Liver (tissue), 9 donors: ENCODE results near the genes CMTM8 and DYNC1LI1.

DNA sequence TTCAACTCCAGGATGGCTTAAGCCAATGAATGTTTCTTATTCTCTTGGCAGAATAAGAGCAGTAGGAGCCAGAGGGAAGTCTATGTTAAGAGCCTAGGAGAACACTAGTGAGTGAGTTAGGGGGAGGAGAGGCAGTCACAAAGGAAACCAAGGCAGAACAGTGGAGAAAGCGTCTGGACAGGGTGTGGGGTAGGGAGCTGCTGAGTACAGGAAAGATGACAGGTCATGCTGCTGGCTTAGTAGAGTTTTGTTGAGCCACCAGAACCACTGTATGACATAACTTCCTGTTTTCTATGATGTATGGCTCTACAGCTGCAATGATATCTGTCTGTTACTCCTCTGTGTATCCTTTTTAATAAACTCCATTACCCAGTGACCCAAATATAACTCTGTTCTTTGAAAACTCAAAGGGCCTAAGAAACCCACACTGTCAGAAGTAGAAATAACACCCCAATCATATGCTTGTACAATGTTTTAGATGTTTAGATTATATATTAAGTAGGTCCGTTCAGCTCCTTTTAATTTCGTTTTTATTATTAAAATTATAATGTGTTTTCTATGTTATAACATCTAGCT, 10.5 kb upstream of the STT3B start:
- PRO-cap, 5 experiments, result no peak in any of the 5 experiments
- RAMPAGE, long total RNA, 2 experiments, result no peak in any of the 2 experiments
- RRBS, result no CpG with 5 or more reads among the region's 3 CpGs

DNA sequence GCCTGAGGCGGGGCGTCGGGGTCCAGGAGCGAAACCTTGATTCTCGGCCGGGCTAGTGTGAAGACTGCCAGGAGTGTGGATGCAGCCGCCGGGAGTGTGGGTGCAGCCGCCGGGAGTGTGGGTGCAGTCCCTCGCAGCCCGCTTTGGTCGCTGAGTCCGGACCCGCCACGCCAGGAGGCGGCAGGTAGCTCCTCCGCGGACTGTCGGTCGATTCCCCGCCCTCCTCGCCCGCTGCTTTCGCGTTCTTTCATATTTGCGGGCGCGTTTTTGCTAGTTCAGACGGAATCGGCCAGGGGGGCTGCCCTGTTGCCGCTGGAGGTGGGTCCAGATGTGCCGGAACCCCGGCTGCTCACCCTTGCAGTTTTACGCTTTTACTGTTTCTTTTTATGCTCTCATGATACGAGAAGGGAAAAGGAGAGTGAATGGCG, 792 bp downstream of the STT3B start:
- PRO-cap, 5 experiments, result peak in 3 of 5 experiments; most common plus-strand start position 278 of the sequence (in 3); most common minus-strand start position 201 of the sequence (in 1)
- RAMPAGE, long total RNA, 2 experiments, result no peak in any of the 2 experiments
- RRBS, result under 1% methylated on average over 11 of the region's 37 CpGs

DNA sequence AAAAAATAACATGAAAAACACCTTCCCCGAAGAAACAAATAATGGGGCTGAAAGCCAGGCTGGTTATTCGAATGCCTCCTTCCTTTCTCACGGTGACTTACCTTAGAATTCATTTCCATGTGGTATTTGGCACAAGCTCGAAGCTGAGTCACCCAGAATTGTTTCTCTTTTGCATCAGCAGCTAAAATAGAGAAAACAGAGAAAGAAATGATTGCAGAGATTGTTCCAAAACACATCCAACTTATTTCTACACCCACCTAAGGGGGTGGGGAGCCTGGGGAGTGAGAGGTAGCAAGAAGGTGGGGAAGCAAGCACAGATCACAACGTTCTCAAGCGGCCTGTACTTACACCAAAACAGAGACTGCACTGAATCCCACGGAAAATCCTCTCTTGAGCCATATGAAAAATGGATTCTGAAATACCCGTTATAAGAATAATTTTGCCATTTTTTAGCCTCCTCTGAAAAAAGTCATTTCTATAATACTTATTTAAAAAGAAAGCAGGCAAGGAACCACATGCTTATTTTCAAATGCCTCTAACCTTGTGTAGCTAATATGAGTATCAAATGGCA, 104.6 kb downstream of the OSBPL10 start:
- PRO-cap, 5 experiments, result no peak in any of the 5 experiments
- RAMPAGE, long total RNA, 2 experiments, result no peak in any of the 2 experiments
- RRBS, result no CpG with 5 or more reads among the region's 8 CpGs

DNA sequence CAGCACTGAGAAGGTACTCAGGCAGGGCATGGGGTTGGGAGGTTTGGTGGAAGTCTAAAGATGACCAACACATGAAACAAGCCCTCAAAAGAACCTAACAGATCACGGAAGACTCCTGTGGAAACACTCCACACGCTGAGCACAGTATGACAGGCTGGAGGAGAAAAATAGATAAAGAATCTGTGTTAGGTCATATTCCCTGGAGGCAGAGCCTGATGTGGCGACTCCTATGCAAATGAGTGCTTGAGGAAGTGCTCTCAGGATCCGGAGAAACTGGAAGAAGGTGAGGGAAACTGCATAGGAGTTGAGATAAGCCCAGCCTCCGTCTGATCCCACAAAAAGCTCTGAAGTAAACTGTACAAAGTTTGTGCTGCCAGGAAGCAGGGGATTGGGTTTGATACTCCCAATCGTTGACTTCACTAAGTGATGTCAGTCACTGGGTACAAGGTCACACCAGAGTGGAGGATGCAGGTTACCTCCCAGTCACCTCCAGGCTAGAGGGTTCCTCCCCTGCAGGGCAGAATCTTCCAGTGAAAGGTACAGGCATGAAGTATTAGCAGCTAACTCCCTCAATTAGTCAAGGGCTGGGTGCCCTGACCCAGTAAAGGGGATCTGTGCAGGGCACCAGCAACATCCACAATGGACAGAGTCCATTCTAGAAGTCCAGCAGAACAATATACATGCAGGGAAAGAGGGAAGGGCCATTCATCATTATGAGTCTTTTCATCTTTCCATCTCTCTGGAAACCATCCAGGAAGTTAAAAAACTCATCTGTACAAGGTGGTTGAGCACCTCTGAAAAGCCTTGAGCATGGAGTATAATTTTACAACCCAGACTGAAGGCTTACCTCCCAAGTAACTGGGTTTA, 33.3 kb downstream of the OSBPL10 start:
- PRO-cap, 5 experiments, result no peak in any of the 5 experiments
- RAMPAGE, long total RNA, 2 experiments, result no peak in any of the 2 experiments
- RRBS, result no CpG with 5 or more reads among the region's 6 CpGs

DNA sequence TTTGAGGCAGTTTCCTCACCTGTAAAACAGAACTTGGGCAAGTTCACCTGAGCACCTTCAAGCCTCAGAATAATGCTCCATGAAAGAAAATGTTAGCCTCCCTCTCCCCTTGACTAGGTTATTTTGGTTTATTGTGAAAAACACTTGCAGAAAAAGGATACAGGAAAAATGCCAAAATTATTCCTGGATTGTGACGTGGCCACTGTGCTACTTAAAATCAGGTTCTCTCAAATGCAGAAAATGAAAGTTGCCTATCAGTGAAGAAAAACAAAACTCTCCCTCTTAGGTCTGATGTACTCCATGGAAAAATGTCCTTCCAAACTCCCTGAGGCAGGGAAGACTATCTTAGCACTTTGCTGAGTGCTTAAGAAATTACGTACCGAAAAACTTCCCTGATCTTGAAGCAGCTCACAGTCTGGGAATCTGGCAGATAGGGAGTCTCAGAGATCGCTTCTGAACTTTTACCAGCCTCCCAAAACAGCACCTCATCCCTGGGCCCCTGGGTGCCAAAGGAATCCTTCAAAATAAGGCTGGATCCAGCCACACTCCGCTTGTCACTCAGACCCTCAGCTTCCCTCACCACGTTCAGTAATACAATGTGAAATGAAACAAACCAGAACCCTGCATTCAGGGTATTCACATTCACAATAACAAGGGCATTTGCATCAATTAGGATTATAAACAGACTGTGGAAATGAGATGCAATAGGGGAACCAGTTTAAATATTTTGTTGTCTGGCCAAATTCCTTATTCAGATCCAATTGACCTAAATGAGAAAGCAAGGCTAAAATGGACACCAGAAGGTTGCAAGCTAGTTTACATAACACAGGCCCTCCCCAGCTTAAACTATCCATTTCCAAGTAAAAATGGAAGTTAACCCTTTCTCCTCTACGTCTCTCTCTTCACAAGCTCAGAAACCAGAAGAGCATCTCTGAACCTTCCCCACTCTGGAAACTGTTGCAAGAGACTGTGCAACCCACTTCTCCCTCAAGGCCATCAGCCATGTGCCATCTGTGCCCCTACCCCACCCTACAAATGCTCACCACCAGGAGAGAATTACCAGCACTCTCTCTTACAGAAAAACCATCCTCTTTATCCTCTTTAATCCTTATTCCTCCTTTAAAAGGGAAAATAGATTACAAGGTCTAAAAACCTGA, 20.9 kb downstream of the OSBPL10 start:
- PRO-cap, 5 experiments, result peak in 1 of 5 experiments; most common plus-strand start position 243 of the sequence (in 1)
- RAMPAGE, long total RNA, 2 experiments, result no peak in any of the 2 experiments
- RRBS, result no CpG with 5 or more reads among the region's 7 CpGs

DNA sequence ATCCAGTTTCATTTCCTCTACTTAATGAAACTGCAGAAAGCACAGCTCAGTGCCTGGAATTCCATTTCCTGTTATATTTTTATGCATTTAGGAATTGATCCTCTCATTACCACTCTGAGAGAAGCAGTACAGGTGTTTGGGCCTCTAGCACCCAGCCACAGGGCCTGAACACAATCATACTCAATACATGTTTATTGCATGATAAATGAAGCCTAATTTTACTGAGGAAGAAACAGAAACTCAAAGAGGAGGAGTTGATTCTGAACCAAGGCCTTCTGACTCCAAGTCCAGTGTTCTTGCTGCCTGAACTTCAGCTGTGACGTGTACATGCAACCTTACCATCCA, 4.5 kb downstream of the ZNF860 start:
- PRO-cap, 5 experiments, result no peak in any of the 5 experiments
- RAMPAGE, long total RNA, 2 experiments, result no peak in any of the 2 experiments
- RRBS, result no CpG with 5 or more reads among the region's 1 CpG

- PRO-cap, 5 experiments, result peak in 5 of 5 experiments; most common plus-strand start chr3:32238720 (in 5); most common minus-strand start chr3:32238575 (in 3)
- RAMPAGE, long total RNA, 2 experiments, result start-site peak on the minus strand in 1 of 2 experiments, at chr3:32238539-32238565 at its widest, 28 reads per replicate
- RRBS, result 1% methylated on average over 27 of the region's 92 CpGs
Measured at GRCh38 chr3:32238428-32239211, at the start of gene CMTM8. Gene CMTM8, plus strand, starts transcription at chr3:32238680.

DNA sequence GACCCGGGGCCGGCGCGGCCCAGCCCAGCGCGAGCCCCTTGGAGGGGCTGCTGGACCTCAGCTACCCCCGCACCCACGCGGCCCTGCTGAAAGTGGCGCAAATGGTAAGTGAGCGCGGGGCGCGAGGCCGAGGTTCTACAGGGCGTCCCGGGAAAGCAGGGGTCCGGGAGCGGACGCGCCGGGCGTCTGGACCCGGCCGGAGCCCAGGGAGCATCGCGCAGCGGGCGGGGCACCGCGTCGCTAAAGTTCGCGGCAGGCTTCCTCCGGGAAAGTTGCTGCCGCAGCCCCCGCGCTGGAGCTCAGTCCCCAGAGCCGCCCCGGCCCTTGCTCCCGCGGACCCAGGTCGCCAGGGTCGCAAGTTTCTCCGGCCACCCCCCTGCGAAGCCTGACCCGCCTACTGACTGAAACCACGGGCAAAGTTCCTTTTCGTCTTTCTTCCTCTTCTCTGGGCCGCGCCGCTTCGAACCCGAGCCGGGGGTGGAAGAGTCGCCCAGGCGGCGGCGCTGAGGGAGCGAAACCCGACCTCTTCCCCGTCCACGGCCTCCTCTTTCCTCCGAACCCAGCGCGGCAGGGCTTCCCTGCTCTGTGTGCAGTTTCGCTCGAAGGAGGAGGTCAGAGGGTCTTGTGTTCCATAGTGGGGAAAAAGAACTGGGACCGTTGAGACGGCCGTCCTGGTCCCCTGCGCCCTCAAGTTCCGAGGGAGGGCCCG, 463 bp downstream of the CMTM7 start:
- PRO-cap, 5 experiments, result peak in 1 of 5 experiments; most common plus-strand start position 429 of the sequence (in 1); most common minus-strand start position 399 of the sequence (in 1)
- RAMPAGE, long total RNA, 2 experiments, result no peak in any of the 2 experiments
- RRBS, result 3% methylated on average over 30 of the region's 74 CpGs

DNA sequence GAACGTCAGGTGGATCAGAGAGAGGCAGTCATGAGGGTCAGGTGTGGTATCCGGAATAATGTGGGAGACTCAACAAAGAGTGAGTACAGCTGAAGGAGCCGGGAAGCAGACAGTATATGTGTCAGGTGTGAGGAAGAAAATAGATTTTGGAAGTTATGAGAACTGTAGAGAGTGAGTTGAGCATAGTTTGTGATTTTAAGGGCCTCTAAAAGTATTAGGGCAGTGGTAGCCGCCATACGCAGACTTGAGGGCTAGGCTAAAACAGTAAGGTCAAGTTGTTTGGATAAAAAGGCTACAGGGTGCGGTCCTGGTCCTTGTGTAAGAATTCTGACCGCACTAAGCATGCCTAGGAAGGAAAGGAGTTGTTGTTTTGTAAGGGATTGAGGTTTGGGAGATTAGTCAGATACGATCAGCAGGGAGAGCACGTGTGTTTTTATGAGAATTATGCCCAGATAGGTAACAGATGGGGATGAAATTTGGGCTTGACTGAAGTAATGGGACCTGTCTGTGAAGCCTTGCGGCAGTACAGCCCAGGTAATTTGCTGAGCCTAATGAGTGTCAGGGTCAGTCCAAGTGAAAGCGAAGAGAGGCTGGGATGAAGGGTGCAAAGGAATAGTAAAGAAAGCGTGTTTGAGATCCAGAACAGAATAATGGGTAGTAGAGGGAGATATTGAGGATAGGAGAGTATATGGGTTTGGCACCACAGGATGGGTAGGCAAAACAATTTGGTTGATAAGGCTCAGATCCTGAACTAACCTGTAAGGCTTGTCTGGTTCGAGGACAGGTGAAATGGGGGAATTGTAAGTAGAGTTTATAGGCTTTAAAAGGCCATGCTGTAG, 39.2 kb downstream of the CMTM6 start:
- PRO-cap, 5 experiments, result no peak in any of the 5 experiments
- RAMPAGE, long total RNA, 2 experiments, result no peak in any of the 2 experiments
- RRBS, result no CpG with 5 or more reads among the region's 13 CpGs

GRCh38 chr3:32484306-32485034, 18.2 kb downstream of the CMTM6 start:
- PRO-cap, 5 experiments, result peak in 5 of 5 experiments; most common plus-strand start chr3:32484695 (in 3)
- RAMPAGE, long total RNA, 2 experiments, result no peak in any of the 2 experiments
- RRBS, result no CpG with 5 or more reads among the region's 8 CpGs

DNA sequence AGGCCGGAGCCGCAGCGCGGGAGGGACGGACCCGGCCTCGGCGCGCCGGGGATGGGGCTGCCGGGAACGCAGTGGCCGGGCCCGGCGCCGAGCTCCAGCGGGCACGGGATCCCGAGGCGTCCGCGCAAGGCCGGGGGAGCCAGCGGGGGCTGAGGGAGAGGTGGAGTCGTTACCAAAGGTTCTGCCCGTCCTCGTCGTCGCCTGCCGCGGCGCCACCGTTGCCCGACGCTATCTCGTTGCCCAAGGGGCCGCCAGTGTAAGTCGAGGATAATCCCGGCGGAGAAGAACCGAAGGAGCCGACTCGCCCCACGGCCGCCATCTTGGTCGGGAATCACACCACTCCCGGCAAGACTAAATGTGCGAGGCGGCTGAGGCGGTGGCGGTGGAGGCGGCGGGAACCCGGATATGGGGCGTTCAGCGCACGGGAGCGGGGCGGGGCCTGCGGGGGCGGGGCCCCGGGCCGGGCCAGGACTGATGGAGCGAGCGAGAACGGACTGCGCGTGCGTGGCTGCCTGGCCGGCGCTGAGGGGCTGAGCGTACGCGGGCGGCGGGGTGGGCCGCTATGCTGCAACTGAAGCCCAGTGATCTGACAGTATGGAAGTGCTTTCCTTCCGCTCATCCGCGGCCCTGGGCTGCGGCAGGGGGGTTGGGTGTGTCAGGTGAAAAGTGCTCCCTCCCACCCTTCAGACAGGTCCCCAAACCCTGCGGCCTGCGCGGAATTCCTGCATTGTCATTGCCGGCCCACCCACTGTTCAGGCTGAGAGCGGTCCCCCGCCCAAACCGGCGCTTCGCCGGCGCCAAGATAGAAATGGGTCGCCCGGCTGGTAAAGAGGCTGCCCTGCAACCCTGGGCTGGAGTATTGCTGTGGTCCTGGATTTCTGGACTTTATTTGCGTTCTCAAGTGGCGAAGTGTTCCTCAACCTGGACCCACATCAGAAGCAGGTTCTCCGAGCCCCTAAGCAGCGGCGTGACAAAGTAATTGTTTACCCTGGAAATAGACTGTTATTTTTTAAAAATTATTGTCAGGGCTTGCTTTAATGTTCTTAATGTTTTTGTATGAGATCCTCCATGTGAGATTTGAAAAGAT, at the start of gene DYNC1LI1:
Gene DYNC1LI1 (minus strand): TSS at position 407 of the 1,087 bp plus-strand sequence.
- PRO-cap, 5 experiments, result peak in 5 of 5 experiments; most common plus-strand start position 501 of the sequence (in 3); most common minus-strand start position 407 of the sequence (in 3)
- RAMPAGE, long total RNA, 2 experiments, result start-site peak on the minus strand in 2 of 2 experiments, centred at positions 360 to 377 of the sequence, 4,444 to 6,608 reads per replicate
- RRBS, result 2% methylated on average over 46 of the region's 99 CpGs

- PRO-cap, 5 experiments, result peak in 4 of 5 experiments; most common plus-strand start chr3:32703866 (in 4)
- RAMPAGE, long total RNA, 2 experiments, result no peak in any of the 2 experiments
- RRBS, result no CpG with 5 or more reads among the region's 2 CpGs
Measured at GRCh38 chr3:32703401-32704150, 18.6 kb downstream of the CNOT10 start.

DNA sequence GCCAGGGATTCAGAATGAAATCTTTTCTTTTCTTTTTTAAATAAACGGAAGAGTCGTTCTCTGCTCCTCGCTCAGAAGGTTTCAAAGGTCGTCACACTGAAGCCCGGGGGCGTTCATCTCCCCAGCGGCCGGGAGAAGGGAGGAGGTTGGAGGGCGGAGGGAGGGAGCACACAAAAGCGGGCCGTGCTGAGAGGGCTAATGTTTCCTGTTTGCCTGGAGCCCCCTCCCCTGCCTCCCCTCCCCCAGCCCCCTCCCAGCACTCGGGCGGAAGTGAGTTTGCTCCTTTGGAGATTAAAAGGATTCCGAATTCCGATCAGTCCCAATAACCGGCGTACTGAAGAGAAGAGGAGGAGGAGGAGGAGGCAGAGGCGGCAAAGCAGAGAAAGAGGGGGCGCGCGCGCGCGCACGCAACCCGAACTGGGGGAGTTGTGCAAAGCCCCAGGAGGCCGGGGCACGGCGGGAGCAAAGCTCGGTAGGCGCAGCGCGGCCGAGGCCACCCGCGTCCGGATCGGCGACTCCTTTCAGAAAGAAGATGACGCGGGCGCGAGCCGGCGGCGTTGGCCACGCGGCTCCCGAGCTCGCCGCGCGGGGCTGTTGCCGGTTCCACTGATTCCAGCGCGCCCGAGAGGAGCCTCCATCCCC, 1.4 kb upstream of the TRIM71 start:
- PRO-cap, 5 experiments, result no peak in any of the 5 experiments
- RAMPAGE, long total RNA, 2 experiments, result no peak in any of the 2 experiments
- RRBS, result 3% methylated on average over 24 of the region's 57 CpGs

DNA sequence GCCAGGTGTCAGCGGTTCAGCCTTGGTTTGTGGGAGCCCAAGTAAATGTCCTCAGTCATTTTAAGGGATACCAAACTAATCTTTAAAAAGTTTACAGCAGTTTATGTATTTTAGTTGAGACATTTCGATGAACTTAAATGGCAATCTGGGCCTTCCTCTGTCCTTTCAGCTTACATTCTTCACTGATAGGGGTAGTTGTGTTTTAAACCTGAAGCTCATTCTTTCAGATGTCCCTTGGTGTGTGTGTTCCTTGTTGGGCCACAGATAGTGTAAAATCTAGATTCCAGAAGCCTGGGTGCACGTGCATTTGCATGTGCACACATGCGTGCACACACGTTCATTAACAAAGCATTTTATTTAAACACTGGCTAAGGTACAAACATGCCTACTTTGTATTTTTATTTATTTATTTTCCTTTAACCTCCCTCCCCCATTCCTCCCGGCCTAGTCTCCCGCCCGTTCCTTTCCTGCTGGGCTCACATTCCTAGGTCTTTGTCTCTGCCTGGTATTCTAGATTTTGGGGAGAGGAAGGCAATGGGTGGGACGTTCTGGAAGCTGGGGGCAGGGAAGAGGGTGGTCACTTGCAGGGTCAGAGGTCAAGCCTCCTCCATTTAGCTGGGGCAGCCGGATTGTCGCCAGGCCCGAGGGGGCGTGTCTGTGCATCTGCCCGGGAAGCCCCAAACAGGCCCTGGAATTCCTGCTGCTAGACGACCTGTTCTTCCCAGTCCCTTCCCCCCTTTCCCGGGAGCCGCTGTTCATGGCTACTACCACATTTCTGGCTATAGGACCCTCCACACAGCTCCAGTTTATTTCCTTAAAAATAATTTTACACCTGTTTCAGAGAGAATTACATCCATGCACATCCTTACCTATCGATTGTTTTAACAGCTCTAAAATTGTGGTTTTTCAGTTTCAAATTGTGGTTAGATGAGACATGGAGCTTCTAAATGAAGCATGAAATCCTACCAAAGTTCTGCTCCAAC, 51.7 kb downstream of the TRIM71 start:
- PRO-cap, 5 experiments, result no peak in any of the 5 experiments
- RAMPAGE, long total RNA, 2 experiments, result no peak in any of the 2 experiments
- RRBS, result 83% methylated on average over 7 of the region's 18 CpGs

GRCh38 chr3:32969676-32970097, 18.2 kb downstream of the CCR4 start:
- PRO-cap, 5 experiments, result no peak in any of the 5 experiments
- RAMPAGE, long total RNA, 2 experiments, result no peak in any of the 2 experiments
- RRBS, result no CpG with 5 or more reads among the region's 4 CpGs

- PRO-cap, 5 experiments, result no peak in any of the 5 experiments
- RAMPAGE, long total RNA, 2 experiments, result no peak in any of the 2 experiments
- RRBS, result no CpG with 5 or more reads among the region's 3 CpGs
Measured at GRCh38 chr3:33047603-33048318, 49.2 kb downstream of the GLB1 start.

DNA sequence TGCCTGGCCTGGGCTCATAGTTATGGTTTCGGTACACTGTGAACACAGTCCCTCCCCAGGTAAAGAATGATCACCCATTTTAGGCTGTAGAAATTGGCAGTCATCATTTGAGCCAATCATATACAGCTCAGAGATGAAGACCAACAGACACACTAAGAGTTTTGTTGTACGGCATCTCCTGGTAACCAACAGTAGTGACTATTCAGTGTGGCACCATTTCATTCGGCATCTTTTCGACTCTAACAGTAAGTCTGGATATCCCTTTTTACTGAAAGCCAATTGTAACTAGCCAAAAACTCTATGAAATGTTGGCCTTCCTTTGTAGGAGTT, 33.5 kb downstream of the UBP1 start:
- PRO-cap, 5 experiments, result no peak in any of the 5 experiments
- RAMPAGE, long total RNA, 2 experiments, result no peak in any of the 2 experiments
- RRBS, result no CpG with 5 or more reads among the region's 4 CpGs

DNA sequence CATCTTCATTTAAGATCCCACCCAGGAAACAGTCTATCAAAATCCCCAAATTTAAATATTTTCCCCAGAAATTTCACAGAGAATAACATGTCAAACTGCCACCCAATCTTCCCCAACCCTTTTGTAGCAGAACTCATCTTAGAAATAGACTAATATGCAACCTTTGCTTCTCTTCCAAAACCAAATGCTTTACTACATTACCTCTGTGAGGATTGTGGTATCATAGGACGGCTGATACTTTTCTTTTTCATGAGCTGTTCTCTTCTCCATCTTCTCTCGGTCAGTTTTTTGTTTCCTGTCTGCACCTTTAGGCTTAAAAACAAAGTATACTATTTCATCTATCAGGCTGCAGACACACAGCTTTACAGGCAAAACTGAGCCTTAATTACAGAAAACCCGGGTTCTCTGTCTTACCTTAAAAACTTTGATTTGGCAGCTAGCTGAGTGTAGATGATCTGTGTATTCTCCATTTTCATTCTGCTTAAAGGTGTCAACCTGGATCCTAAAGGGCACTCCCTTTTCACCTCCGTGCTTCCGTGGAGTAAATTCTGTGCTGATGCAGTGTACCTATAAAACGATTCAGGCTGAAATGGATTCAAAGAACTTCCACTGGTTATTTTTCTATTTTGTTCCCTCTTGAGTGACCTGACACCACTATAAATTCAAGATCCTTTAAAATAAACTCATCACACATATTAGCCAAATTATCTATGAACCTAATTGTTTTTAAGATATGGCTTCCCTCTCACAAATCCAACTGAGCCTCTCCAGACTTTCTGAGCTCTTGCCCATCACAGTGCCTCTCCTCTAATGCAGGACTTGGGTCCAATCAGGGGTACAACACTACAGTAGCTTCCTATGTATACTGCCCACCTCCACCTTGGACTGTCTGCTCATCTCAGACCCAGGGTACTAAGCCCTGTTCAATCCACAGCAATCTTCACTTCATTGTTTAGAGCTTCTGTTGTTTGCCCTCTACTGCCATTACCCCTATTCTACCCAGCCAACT, 30.9 kb downstream of the UBP1 start:
- PRO-cap, 5 experiments, result no peak in any of the 5 experiments
- RAMPAGE, long total RNA, 2 experiments, result no peak in any of the 2 experiments
- RRBS, result no CpG with 5 or more reads among the region's 6 CpGs

DNA sequence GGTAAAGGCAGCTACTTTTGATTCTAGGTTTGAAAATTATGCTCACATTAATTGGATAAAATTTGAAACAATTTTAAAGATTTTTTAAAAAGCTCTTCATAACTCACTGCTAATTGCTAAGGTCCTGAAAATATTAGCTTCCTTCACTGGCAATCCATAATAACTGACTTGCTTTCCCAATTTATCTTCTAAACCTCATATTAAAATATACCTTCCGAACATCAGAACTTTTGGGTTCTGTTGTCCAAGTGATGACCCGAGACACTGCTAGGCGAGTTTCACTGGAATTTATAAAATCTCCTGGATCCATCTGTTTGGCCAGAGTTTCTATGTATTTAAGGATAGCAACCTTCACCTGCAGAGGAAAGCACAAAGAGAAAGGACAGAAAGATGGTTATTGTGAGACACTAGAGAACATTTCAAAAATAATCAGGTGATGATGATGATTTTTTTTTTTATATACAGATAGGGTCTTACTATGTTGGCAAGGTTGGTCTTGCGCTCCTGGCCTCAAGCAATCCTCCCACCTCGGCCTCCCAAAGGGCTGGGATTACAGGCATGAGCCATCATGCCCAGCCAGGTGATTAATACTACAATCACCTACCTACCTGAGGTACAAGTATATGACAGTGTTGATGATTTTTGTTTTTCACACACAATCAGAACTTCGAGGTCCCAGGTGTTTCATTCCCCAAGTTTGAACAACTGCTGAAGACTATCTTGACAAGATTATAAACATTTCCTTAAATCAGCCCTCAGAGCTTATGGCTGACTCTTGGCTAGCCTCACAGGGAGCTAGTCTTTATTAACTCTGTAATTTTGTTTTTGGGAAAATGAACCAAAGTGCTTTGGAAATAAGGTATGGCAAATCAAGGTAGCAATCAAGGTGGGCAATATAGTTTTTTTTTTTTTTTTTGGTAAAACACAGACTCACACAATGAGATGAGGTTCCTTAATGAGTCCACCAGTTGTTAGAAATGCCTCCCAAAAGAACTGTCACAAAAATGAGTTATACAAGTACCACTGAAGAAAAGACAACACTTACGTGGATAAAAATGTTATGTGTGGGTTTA, 111.2 kb upstream of the UBP1 start:
- PRO-cap, 5 experiments, result no peak in any of the 5 experiments
- RAMPAGE, long total RNA, 2 experiments, result no peak in any of the 2 experiments
- RRBS, result no CpG with 5 or more reads among the region's 7 CpGs

- PRO-cap, 5 experiments, result no peak in any of the 5 experiments
- RAMPAGE, long total RNA, 2 experiments, result no peak in any of the 2 experiments
- RRBS, result no CpG with 5 or more reads among the region's 6 CpGs
Measured at GRCh38 chr3:33592073-33592731, 125.9 kb downstream of the CLASP2 start.